Thoracic aorta endothelial cell (primary cell): ENCODE results near the gene C19orf25.

DNA sequence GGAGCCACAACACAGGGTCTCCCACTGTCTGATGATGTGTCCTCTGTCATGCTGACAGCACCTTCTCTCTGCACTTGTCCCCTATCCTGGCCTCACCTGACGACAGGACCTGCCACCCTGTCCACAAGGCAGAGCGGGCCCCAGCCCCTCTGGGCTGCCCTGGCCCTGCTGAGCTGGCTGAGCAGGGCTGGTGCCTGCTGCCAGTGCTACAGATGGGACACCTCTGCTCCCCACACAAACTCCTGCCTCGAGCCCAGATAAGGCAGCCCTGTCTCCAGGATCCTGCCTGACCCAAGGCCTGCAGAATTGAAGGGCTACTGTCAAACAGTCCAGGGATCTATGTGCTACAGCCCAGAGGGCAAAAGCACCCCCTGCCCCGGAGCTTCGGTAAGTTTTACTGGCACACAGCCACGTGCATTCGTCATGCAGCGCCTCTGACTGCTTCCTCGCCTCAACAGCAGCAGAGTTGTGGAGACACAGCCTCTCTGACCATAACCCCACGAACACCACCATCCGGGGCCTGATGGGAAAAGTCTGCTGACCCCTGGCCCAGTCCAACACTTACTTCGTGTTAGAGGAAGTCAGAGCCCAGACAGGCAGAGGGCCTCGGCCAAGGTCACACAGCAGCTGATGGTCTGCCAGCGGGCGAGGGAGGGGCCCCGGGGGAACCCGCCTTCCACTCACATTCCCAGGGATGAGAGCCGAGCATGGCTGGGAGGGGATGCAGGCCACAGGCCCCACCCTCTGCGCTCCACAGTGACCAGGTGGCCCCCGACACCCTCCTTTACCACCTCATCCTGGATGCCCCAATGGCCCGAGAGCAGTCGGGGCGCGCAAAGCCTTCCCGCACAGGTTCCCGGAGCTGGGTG lies 5.2 kb downstream of the CBARP start:
- CAGE, long polyA plus RNA = no peak

DNA sequence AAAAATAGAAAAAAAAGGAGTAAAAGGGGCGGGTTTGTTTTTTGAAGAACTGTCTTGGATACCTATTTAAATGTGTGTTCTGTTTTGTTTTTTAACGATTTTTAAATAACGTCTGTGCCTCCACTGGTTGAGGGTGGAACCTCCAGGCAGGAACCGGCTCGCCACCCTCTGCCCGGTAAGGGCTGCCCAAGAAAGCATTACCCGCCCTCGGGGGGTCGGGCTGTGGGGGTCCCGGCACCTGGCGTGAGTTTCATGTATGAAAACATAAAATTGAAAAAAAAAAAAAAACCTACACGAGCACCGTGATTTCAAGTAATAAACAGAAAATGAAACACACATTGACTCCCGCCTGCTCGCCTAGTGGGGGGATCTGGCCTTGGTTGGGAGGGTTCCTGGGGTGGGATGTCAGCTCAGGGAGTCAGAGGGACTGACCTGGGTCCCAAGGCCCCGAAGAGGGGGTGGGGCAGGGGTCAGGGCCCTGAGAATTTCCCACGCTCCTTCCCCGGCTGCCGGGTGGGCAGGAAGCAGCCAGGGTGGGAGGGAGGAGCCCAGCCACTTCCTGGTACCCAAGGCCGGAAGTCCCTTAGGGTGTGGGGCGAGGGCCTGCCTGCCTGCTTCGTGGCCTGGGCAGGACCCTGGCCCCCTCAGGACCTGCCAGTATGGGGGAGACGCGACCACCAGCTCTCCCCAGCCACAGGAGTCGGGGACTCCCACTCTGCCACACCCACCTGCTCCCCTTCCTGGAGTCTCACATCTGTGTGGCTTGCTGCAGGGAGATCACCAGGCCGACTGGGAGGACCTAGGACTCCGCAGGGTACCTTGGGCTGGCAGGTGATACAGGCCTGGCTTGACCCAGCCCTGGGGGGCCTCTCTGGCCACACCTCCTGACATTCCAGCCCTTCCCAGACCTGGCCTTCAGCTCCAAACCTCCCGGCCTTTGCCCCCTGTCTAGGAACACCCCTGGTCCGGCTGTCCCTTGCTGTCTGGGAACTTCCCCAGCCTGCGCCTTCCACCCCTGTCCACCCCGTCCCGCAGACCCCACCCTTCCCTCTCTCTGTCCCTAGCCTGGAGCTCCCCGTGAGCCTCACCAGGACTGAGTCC lies 10.0 kb upstream of the CIRBP start:
- CAGE, long polyA plus RNA = no peak

GRCh38 chr19:1262358-1263005 lies 6.7 kb upstream of the CIRBP start:
- CAGE, long polyA plus RNA = no peak

GRCh38 chr19:1263170-1263608 lies 5.9 kb upstream of the CIRBP start:
- CAGE, long polyA plus RNA = no peak

- CAGE, long polyA plus RNA = no peak
Measured at GRCh38 chr19:1360453-1361571, 6.1 kb downstream of the PWWP3A start.

DNA sequence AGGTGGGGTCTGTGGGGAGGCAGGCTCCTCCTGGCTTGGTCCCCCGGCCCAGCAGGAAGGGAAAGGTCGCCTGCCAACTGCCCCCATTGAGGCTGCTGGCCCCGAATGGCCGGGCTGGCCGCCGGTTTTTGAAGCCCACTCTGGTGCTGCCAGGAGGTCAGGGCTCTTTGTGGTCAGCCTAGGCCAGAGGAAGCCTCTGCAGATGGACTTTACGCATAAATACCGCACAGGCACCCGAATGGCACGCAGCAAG lies 5.0 kb downstream of the DAZAP1 start:
- CAGE, long polyA plus RNA = no peak

GRCh38 chr19:1479088-1479848 lies at the start of gene C19orf25:
Gene C19orf25, minus strand, starts transcription at chr19:1479215.
- CAGE, long polyA plus RNA = no peak

GRCh38 chr19:1509550-1510075 lies 3.2 kb downstream of the ADAMTSL5 start:
- CAGE, long polyA plus RNA = no peak

DNA sequence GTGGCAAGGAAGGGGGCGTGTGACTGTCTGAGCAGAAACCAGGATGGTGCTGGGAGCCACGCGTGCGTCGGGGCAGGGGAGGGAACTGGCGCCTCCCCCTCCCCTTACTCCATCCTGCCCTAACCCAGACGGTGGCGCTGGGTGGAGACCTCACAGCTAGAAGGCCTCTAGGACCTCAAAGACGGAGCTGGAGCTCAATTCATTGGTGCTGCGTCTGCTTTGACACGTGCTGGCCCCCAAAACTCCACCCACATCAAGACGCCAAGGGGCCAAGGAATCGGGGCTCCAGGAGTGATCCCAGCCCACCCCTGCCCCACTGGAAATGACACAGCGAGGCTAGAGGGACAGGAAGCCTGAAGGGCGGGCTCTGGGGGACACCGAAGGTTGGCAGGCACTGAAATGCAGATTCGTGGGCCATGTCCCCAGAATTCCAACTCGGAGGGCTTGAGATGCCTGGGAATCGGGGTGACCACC lies 7.5 kb downstream of the MEX3D start:
- CAGE, long polyA plus RNA = no peak

DNA sequence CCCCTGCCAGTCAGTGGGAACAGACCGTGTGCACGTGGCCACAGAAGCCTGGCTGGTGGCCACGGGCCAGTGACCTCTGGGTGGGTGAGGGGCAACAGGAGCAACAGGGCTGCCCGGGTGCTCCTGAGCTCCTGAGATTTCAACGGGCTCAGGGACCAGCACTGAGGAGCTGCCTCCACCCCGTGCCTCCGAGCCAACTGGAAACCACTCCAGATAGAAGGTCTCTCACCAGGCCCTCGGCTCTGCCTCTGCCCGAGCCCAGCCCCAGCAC lies 14.5 kb upstream of the ATP8B3 start:
- CAGE, long polyA plus RNA = no peak

GRCh38 chr19:1827611-1828223 lies 15.6 kb upstream of the ATP8B3 start:
- CAGE, long polyA plus RNA = no peak

GRCh38 chr19:1828224-1828741 lies 16.2 kb upstream of the ATP8B3 start:
- CAGE, long polyA plus RNA = no peak

GRCh38 chr19:1855792-1856236 lies 7.5 kb upstream of the REXO1 start:
- CAGE, long polyA plus RNA = no peak

GRCh38 chr19:1933164-1933675 lies 7.8 kb upstream of the CSNK1G2 start:
- CAGE, long polyA plus RNA = no peak

- CAGE, long polyA plus RNA = no peak
Measured at GRCh38 chr19:1935527-1936557, 5.1 kb upstream of the CSNK1G2 start.

- CAGE, long polyA plus RNA = no peak
Measured at GRCh38 chr19:1941592-1942324, 786 bp downstream of the CSNK1G2 start.

DNA sequence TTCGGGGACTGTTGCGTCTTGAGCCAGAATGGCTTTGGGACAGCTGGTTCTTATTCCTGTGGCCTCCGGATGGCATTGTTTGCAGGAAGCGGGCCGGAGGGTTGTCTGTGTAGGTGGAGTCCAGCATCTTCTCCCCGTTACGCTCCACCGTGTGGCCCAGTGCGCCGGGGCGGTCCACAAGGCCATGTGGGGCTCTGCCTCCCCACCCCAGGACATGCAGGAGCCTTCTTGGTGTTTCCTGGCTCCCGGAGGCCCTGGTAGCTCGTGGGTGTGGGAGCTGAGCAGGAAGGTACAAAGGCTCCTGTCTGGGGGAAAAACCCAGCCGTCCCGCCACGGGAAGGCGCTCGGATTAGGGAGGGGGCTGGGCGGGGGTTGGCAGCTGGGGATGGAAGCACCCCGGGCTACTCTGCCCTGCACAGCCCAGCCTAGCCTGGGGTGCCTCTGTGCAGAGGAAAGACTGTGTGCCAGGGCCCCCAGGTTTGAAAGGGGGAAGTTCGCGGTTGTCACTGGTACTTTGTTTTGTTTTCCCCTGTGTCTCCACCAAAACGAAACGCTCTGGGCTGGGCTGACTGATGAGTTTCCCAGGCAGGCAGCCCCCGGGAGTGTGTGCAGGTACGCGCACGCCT lies 1.5 kb downstream of the CSNK1G2 start:
- CAGE, long polyA plus RNA = no peak

GRCh38 chr19:1981383-1981972 lies 34.0 kb downstream of the BTBD2 start:
- CAGE, long polyA plus RNA = no peak

GRCh38 chr19:2035346-2036070 lies 15.5 kb downstream of the MKNK2 start:
- CAGE, long polyA plus RNA = no peak

DNA sequence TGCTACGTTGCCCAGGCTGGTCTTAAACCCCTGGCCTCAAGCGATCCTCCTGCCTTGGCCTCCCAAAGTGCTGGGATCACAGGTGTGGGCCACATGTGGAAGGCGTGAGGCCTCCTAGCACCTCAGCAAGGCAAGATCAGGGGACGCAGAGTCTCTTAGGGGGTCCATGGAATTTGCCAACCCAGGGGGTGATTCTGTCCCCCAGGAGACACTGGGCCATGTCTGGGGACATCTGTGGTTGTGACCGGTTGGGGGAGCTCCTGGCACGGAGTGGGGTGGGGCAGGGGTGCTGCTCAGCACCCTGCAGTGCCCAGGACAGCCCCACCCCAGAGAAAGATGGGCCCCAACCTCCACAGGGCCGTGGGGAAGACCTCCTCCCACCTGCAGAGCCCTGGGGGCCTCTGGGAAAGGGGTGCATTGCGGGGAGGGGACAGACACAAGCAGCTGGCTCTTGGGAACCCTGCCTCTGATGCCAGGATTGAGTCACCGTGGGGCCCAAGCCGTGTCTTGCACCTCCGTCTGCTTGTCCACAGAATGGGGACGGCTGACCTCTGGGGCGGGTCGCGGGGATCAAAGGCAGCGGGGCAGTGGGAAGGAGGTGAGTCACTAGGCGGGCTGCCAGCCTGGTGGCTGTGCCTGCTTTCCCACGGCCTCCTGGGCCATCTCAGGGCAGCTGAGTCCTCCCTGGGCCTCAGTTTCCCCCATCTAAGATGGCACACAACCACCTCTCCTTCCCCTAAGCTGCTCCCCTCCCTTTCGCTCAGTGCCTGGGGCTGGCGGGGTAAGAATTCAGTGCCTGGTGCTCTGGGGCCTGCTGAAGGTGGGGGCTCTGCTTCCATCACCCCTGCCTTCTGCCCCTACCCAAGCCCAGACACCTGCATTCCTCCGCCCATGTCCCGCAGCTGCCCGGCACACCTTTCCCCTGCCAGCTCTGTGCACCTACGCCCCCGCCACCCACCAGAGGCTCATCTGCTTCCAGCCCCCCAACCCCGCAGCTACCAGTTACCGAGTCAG lies 3.7 kb downstream of the MKNK2 start:
- CAGE, long polyA plus RNA = no peak